Left colon (tissue), 1 donor: ENCODE results near the gene ANKDD1A.

- PRO-cap: unidirectional peak, plus-strand start at chr15:64867215
These were observed 25.4 kb downstream of the PLEKHO2 start for GRCh38 chr15:64866789-64867815.

GRCh38 chr15:64895142-64896081 is 16.3 kb upstream of the ANKDD1A start:
- PRO-cap: bidirectional peak, plus-strand start at chr15:64895639, minus-strand start at chr15:64895523; bidirectional peak, plus-strand start at chr15:64895954, minus-strand start at chr15:64895700

GRCh38 chr15:64911221-64912699 is at the start of gene ANKDD1A:
TSS of gene ANKDD1A (plus strand) at chr15:64911902.
- PRO-cap: bidirectional peak, plus-strand start at chr15:64911902, minus-strand start at chr15:64911714

DNA sequence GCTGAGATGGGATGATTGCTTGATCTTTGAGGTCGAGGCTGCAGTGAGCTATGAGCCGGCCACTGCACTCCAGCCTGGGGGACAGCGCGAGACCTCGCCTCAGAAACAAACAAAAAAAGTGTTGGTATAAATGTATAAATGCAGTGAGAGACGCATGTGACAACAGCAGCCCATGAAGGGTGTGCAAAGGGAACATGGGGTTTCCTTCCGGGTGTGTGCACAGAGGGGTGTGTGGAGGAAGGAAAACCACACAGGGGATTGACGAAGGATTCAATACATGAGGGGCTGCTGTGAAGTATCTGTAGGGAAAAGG is 1.2 kb downstream of the MTFMT start:
- PRO-cap: bidirectional peak, plus-strand start at position 222 of the sequence, minus-strand start at position 111 of the sequence

- PRO-cap: no peak
These were observed 10.0 kb downstream of the SLC51B start for GRCh38 chr15:65055052-65055666.

GRCh38 chr15:65060569-65061318 is 7.0 kb downstream of the RASL12 start:
- PRO-cap: no peak

DNA sequence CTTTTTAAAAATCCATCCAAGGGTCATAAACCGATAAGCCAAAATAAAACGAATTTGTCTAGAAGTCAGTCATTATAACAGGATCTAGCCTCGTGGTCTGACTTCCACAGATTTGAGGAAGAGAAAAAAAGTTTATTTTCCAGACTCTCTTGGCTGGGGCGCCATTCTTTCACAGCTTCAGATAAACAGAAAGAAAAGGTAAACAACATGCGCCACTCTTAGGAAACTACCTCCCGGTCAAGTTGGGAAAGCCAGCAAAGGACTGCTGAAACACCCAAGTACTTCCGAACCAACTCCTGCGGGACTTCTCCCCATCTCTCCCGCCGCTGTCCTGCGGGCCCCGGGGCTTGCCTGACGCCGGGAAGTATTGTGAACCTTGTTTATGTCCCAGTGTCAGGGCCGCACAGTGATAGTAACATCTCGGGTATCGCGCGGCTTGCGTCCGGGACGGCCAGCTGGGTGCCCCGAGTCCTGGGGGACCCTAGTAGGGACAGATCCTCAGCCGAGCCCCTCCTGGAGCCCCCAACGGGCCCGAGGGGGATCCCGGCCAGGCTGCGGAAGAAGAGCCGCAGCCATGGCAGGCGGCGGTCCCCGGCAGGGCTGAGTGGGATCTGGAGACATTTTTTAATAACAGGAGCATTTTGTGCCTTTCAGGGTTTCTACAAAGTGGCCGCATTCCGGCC is 865 bp downstream of the CLPX start:
- PRO-cap: unidirectional peak, plus-strand start at position 142 of the sequence; unidirectional peak, plus-strand start at position 210 of the sequence; bidirectional peak, plus-strand start at position 412 of the sequence, minus-strand start at position 356 of the sequence

DNA sequence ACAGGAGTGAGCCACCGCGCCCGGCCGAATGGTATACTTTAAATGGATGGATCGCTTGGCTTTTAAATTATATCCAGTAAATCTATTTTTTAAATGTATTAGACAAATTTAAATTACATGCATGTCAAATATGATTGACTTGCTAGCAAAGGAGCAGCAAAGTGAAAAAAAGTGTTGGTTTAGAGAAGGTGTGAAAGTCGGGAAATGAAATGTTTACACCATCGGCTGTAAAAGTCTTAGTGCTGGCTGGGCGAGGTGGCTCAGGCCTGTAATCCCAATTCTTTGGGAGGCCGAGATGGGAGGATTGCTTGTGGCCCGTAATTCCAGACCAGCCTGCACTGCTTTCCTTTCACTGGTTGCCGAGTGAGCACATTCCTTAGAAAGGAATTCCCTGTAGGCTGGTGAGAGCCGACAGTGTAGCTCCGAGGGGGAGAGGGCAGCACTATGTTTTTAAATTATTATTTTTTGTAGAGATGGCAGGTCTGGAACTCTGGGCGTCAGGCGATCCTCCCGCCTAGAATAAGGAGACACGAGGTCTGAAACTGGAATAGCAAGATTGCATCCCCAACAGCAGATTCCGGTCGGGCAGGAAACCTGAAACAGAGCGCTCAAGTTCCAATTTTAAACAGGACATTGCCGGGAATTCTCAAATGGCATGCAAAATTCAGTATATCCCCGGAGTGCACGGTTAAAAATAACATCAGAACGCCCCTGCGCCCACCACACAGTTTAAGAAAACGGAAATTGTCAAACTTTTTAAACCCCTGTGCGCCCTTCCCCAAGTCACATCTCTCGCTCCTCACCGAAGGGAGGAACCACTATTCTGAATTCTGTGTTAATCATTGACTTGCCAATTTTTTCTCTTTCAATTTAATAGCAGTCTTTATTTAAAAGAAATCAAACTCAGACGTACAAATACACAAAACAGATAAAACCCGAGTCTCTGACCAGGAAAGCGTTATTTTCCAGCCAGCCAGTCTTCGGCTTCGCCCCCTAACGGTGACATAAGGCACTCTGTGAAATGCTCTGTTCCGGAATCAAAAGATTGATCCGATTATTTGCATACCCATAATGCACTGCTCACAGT is 17.1 kb upstream of the PARP16 start:
- PRO-cap: bidirectional peak, plus-strand start at position 573 of the sequence, minus-strand start at position 521 of the sequence; unidirectional peak, minus-strand start at position 995 of the sequence

DNA sequence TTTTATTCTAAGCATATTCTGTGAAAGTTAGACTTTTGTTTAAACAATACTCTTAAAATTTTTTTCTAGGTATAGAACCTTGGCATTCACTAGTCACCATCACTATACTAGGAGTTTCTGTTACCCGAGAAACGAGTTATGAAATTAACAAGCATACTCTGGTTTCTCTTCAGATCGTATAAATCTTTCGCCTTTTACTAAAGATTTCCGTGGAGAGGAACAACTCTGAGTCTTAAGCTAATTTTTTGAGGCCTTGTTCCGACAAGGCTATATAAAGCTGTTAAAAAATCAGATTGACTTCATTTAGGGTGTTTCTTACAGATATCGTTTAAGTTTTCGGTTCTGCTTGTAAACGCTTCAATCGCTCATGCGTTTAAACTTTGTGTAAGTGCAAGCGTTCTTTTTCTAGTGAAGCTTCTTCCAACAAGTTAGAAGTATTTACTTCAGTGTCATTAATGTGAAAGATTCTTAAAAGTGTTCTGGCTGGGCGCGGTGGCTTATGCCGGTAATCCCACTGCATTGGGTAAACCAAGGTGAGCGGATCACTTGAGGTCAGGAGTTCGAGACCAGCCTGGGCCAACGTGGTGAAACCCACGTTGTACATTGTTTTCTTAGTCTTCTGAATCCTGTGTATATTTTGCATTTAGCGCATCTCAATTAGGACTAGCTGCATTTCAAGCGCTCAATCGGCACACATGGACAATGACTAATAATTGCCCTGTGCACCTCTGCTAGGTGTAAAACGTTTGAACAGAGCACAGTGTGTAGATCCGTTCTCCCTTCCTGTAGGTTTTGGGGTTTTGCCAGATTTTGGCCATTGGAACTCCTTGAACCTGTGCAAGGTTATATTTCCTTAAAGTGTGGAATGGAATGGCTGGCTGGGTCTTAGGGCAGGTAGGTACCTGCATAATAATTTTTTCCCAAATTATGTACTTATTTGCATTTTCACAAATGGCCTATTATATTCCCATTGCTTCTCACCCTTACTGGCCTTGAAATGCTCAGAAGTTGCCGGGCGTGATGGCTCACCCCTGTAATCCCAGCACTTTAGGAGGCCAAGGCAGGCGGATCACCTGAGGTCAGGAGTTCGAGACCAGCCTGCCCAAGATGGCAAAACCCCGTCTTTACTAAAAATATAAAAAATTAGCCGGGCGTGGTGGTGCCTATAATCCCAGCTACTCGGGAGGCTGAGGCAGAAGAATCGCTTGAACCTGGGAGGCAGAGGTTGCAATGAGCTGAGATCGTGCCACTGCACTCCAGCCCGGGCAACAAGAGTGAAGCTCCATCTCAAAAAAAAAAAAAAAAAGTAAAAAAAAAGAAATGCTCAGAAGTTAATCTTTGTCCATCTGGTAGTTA is 18.3 kb upstream of the PARP16 start:
- PRO-cap: no peak

DNA sequence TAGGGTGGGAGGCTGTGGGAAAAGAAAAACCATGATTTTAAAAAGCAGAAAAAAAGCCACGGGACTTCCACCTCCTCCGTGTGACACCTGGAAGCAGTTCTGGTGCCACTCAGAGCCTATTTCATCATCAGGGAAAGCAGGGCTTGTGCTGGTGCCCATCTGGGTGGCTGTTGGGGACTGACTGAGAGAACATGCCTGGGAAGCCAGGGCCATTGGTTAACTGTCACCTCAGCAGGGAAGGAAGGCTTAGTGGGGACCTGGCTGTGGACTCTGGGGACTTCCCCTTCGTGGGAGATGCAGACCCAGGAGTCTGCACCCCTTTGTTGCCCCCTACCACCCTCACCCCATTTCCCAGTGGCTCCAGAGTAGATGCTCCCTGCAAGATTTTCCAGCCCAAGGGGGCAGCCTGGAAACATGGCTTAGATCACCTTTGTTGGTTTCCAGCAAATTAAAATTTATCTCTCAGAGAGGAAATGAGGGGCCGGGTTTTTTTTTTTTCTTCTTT is 25.2 kb upstream of the PARP16 start:
- PRO-cap: no peak

- PRO-cap: no peak
These were observed 5.7 kb downstream of the IGDCC4 start for GRCh38 chr15:65416862-65417724.

DNA sequence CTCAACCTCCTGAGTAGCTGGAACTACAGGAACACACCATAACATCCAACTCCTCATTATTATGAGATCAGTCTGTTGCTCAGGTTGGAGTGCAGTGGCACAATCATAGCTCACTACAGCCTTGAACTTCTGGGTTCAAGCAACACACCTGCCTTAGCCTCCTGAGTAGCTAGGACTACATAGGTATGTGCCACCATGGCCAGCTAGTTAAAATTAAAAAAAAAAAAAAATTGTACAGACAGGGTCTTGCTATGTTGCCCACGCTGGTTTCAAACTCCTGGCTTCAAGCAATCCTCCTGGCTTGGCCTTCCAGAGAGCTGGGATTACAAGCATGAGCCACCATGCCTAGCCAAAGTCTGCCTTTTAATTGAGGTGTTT is 64.9 kb downstream of the SLC24A1 start:
- PRO-cap: no peak

- PRO-cap: no peak
These were observed 2.1 kb downstream of the DENND4A start for GRCh38 chr15:65789782-65790586.

GRCh38 chr15:65791664-65791954 is 484 bp downstream of the DENND4A start:
- PRO-cap: no peak

DNA sequence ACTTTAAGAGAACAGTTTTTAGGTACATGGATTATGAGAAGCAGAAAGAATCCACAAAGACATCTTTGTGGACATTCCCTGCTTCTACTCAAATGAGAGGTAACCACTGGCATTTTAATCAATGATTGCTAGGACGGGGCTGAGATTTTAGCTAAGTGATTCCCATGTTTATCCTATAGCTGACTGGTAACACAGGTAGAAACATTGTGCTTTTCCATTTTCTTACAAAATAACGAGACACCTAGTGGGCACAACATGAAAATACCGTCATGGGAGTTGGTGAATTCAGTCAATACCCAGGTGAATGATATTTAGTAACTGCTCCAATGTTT is 37.0 kb upstream of the DENND4A start:
- PRO-cap: no peak

GRCh38 chr15:66292434-66292884 is 909 bp upstream of the DIS3L start:
- PRO-cap: no peak

- PRO-cap: no peak
These were observed 22.0 kb downstream of the MAP2K1 start for GRCh38 chr15:66408606-66409212.

DNA sequence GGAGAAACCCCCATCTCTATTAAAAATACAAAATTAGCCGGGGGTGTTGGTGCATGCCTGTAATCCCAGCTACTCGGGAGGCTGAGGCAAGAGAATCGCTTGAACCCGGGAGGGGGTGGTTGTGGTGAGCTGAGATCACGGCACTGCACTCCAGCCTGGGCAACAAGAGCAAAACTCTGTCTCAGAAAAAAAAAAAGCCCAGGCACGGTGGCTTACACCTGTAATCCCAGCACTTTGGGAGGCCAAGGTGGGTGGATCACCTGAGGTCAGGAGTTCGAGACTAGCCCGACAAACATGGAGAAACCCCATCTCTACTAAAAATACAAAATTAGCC is 53.5 kb downstream of the SNAPC5 start:
- PRO-cap: no peak

DNA sequence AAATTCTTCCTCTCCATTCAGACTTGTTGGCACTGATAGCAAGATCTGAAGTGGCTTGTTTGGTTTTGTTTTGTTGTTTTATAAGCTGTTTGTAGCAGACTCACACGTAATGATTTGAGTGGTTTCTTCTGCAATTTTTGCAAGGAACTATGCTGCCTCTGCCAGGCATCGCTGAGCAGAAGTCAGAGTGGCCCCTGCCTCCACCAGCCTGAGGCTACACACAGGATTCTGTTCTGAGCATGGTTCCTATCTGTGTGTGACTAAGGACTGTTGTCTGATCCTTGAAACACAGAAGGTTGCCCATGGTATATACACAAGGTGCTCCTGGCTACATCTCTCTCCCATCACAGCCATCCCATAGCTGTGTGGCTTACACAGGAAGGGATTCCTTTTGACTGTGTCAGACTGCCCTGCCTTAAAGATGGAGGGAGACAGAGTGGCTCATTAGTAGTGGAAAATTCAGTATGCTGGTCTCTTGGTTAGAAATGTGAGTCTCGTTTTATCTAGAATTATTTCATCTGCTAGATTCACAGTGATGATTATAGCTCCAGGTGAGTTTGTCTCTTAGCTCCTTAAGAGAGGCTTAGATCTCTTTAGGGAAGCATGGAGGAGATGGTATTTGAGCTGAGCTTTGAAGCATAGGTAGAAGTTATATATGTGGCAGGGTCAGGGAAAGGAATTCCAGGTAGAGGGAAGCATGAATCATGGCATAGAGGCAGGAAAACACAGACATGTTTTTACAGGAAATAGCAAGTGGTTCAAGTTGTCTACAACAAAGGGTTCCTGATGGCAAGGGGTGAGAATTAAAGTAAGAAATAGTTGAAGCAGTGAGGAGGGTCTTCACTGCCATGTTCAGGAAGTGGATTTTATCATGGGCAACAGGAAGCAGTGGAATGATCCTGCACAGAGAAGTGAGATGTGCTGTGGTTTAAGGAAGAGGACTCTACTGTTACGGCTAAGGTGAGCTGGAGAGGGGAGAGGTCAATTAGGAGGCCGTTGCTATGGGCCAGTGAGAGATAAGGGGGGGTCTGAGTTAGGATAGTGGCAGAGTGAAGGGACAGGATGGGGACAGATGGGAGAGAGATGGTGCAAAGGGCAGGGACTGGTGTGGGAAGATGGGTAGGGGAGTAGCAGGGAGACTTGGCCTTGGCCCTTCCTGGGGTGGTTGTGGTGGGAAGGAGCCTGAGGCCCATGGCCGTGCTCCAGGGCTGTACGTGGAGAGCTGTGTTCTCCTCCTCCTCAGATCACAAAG is 37.4 kb downstream of the SNAPC5 start:
- PRO-cap: no peak

DNA sequence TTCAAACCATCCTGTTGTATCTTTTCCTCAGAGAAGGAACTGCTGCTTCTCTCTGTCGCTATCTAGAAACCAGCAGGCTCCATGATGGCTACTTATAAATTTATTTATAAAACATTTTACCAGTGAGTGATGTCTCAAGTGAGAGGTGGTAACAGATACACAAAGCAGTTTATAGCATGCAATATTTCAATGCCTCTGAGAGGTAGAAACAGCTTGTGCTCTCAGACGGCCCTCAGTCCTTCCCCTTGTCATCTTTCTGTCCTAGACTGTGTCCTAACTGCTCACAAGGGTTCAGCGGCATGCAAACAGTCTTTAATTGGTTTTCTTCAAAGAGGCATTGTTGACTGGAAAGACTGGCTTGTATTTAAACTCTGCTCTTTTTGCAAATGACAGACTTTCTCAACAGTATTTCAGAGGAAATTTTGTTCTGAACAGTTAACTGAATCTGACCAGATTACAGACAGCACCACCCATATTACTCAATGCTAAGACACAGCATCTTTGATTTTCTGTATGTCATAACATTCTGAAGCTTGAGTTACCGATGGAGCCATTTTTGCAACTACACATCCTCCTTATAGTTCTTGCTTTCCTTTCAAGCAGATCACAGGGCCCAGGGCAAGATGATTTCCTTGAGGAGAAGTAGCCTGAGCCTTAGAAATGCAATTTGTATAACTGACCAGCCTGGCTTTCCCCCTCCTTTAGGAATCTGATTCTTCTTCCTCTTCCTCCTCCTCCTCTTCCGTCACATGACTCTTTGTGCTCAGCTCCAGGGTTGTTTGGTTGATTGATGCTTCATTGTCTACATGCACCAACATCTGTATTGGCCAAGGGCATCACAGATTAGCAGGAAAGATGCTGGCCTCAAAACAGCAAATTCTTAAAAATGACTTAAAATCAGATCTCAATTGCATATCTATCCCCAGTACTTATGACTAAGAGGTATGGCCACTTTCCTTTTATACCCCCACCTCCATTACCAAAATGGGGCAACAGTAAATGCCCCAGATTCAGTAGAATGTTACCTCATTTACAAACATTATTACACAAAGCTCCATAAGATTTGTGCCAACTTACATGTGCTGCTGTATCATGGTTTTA is 3.5 kb downstream of the SNAPC5 start:
- PRO-cap: no peak